RPMI7951 (cell line): ENCODE measurements around a stretch of chr2.

DNA sequence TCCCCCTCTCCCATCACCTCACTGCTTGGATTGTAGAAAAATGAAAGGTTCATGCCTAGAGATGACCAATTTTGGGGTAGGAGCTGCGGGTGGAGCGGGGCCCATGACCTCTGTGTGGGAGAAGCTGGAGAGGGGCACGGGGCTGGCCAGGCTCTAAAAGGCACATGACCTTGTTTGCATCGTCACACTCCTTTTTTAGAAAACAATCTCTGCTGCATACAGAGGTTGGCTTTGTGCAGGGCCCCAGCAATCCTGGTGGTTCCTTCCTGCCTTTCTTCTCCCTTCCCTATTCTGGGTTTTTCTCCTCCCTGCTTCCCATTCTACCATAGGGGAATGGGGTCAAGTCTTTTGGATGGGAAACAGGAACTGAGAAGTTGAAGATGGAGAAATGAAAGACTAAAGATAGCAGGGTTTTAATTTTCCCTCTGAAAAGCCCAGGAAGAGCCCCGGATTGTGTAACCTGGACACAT, 53.8 kb downstream of the ASAP2 start:
- RAMPAGE, long total RNA: no peak

DNA sequence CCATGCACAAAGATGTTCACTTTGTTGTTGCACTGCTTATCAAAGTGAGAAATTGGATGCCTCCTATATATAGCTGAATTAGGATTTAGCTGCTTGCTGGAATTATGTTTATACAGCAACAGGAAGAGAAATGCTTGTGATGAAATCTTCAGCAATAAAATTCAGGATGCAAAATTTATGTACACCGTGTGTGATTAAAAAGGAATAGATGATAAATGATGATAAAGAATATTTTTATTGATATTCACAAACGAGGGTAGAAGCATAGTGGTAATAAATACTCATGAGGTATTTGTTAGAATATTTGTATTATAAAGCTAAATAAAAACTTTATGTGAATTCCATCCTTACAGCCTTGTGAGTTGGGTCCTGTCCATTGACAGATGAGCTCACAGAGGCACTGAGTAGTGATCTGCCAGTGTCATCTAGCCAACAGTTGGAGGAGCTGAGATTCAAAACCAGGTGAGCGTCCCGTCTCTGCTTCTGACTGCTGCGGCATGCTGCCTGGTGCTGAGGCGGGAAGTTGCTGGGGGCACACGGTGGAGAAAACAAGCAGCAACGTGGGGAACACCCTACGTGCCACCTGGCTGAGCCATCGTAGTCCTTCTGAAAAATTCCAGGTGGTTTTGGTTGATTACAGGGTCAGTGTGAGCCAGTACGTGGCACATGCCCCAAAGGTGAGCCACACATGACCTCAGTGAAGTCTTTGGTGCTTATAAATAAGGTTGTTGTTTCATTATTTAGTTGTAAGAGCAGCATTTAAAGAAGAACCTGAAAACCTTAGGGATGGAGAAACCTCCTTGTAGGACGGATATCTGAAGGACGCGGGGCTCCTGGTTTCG, 80.3 kb downstream of the ASAP2 start:
- RAMPAGE, long total RNA: no peak

DNA sequence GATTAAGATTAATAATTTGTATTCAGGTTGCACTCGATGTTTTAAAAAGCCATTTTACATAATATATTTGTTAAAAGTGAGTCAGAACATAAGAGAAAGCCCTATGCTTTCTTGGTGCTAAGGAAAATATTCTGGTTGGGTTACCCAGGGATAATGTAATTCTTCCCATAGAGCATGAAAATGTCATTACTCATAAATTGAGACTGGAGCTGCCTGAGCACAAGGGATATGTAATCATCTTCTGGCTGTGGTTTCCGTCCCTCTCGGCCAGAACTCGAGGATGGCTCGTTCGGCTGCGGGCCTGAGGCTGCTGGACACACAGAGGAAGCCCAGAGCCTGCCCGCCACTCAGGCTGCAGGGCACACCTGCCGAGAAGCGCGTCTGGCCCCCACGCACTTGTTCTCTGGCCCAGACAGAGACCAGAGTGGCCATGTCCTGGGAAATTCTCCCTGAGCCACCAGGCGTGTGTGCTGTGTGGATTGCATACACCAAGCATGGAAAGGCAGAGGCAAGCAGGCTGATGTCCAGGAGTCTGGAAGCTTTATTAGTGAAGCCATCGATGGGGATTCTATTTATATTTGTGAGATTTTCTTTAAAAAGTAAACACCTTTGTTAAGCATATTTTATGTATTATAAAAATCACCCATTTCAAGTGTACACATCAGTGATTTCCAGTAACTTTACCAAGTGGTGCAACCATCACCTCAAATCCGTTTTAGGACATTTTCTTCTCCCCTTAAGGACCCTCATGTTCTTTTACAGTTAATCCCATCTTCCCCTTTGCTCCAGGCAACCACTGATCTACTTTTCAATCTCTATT, 105.0 kb downstream of the ASAP2 start:
- RAMPAGE, long total RNA: no peak

- RAMPAGE, long total RNA: no peak
These were observed 91.4 kb downstream of the ITGB1BP1 start for GRCh38 chr2:9331489-9332855.

- RAMPAGE, long total RNA: no peak
These were observed 71.7 kb downstream of the ITGB1BP1 start for GRCh38 chr2:9351491-9352205.

- RAMPAGE, long total RNA: no peak
These were observed 48.7 kb downstream of the ITGB1BP1 start for GRCh38 chr2:9374473-9375105.

GRCh38 chr2:9406637-9407485, 16.5 kb downstream of the ITGB1BP1 start:
- RAMPAGE, long total RNA: no peak

DNA sequence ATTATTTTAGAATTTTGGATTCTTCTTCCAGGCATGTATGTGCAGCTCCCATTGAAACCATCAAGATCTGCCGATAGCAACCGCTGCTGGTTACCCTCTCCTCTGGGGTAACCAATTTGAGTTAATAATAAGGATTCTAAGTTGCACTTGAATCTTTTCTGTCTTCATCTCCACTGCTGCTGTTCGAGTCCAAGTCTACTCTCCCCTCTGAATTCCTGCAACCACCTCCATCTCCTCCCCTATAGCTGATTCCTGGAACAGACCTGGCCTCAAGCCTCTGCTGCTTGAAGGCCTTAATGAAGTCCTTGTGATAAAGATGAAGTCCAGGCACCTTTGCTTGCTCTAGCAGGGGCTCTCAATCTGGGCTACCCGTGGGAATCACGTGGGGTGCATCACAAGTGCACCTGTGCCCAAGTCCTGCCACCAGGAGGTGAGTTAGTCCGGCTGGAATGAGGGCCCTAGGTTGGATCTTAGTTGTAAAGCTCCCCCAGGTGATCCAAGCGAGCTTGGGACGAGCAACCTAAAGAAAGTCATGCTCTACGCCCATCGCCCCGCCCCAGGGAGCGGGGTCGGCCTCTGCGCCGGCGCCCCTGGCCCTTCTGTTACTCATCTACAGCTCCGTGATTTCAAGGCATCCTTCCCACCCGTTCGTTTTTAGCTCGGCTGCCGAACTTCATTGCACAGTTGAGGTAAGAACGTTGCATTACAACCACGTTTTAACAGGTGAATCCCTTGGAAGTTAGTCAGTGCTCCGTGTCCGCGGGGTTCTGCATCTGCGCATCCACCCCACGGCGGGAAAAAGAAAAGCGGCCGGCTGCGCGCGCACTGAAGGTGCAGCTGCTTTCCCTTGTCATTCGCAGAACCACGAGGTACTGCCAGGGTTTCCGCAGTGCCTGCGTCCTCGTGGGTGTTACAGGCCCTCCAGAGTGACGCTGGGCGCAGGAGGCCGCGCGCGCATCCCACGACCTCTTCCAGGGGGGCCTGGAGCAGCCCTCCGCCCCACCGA, 837 bp upstream of the IAH1 start:
- RAMPAGE, long total RNA: no peak

- RAMPAGE, long total RNA: no peak
These were observed 7.8 kb upstream of the YWHAQ start for GRCh38 chr2:9638494-9639050.

- RAMPAGE, long total RNA: no peak
These were observed 26.2 kb upstream of the YWHAQ start for GRCh38 chr2:9656966-9657433.

DNA sequence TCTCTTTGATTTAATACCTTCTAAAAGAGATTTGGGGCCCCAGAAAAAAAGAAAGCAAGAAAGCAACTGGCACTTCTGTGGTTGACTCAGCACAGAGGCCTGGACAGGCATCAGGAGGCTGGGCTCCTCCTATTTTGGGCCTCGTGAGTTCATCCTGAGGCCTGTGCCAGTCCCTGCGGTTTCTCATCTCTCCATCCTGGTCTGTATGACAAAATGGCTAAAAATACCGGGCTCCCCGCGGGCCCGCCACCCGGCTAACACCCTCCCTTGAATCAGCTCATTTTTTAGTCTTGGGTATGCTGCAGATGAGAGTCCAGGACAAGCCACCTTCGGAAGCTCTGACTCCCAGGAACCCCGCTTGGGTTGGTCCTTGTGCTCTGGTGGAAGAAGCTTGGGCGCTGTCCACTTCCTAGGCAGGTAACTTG, 62.4 kb upstream of the YWHAQ start:
- RAMPAGE, long total RNA: no peak

DNA sequence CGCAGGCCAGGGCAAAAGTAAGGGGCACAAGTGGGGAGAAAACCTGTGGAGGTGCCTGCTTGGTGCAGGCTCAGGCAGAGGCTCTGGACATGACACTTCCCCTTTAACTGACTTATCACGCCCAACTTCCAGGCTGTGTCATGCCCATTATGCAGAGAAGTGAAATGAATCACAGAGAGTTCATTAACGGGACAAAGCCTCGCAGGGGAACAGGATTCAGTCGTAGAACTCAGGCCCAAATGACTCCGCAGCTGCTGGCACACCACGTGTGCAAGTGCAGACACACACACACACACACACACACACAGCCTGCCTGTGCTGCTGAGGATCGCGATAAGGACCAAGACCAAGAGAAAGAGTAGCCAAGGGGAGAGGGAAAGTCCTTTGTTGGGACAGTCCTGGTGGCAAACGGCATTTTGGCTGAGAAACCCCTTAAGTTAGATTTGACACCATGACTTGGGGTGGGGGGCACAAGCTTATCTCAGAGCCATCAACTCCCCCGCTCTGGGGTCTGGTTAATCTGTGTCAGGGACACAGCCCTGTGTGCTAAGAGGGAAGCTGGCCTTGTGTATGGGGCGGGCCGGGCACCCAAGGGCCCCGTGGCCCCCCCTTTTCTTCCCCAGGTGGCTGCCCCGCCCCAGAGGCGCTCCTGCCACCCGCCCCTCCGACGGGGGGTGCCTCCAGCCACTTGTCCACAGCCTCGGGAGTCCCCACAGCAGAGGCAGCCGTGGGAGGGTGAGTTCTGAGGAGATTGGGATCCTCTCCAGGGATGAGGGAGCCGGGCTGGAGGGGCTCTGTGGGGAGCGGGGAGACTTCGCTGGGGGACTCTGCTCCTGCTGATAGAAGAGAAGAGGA, 89.9 kb upstream of the TAF1B start:
- RAMPAGE, long total RNA: no peak

GRCh38 chr2:9769102-9769839, 74.0 kb upstream of the TAF1B start:
- RAMPAGE, long total RNA: no peak

DNA sequence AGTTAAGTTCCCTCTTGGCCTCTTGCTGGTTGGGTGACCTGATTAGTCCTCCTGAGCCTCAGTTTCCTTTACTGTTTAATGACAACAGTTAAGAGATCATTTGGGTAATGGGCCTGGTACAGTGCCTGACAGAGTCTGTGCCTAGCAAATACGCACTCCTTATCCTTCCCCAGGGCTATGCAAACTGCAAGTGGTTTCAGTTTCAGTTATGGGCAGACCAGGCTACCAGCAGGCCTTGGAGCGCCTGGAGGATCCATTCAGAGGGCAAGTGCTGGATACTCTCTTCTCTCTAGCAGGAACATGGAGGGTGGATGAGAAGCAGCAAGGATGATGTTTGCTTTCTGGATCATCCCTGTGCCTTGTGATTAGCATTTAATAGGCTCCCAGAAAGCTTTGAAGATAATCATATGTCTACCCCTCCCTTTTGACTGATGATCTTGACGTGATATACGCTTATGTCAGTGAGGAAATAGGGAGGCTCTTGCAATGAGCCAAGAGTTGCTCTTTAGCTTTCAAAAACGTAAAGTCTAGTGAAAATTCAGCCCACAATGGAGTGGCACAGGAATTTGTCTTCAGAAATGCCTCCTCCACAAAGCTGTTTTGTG, 12.4 kb upstream of the TAF1B start:
- RAMPAGE, long total RNA: no peak

- RAMPAGE, long total RNA: no peak
These were observed 30.8 kb downstream of the GRHL1 start for GRCh38 chr2:9982379-9982705.

DNA sequence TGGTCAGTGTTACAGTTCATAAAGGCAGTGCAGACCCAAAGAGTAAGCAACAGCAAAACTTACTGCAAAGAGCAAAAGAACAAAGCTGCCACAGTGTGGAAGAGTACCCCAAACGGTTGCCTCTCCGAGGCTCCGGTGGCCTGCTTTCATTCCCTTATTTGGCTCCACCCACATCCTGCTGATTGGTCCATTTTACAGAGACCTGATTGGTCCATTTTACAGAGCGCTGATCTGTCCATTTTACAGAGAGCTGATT, 37.6 kb upstream of the KLF11 start:
- RAMPAGE, long total RNA: no peak

DNA sequence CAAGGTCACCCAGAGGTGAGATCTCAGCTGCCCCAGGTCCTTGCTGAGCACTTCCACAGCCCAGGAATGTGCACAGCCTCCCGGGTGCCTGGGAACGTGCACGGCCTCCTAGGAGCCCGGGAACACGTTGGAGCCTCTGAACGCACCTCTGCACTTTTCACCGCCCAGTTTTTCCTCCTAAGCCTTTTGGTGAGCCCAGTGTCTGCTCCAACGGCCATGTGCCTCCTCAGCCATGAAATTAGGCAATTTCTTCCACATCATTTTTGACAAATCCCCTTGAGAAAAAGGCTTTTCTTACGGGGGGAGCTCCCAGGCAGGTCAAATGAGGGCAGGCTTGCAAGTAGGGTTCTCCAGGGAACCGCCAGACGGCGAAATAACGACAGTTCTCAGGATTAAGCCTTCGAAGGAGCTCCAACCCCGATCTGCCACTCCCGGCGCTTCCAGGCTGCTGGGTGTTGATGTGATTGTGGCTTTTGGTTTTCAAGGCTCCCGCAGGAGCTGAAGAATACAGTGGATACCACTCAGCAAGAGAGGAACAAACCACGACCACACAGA, 35.0 kb upstream of the KLF11 start:
- RAMPAGE, long total RNA: no peak

DNA sequence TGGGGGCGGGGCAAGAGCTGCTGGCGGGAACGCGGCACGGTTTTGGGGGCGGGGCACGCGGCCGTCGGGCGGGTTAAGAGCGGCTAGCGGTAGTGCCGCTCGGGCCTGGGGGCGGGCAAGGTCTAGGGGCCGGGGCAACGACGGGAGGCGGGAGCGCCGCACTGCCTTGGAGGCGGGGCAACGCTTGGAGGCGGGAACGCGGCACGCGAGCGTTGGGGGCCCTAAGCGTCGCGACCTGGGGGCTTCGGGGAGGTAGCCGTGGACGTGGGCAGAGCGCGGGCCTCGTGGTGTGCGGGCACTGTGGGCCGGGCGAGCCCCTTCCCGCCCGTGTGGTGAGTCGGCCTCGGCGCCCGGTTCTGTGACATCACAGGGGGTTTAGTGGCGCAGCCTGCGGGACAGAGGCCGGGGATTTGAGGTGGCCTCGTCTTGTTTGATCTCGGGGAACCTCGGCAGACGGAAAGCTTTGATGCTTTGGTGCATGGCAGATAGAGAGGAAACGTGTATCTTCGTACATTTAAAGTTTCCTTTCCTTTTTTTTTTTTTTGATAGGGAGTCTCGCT, 850 bp downstream of the KLF11 start:
- RAMPAGE, long total RNA: no peak

GRCh38 chr2:10080429-10081455, 531 bp upstream of the CYS1 start:
- RAMPAGE, long total RNA: no peak

DNA sequence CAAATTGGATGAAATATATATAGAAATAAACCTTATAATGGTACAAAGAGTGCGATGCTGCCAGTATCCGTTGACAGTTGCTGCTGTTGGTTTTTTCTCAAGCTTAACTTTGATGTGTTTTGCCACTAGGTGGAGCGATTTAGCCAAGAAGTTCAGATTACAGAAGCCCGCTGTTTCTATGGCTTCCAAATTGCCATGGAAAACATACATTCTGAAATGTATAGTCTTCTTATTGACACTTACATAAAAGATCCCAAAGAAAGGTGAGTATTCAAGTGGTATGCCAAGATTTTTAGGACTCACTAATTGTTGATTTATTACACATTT, 2.0 kb downstream of the RRM2 start:
- RAMPAGE, long total RNA: no peak